Subcutaneous preadipocyte (primary cell): ENCODE measurements around a stretch of chr11.

- CAGE, long polyA plus RNA, result no peak
Measured at GRCh38 chr11:10450722-10451491, 4.2 kb upstream of the AMPD3 start.

DNA sequence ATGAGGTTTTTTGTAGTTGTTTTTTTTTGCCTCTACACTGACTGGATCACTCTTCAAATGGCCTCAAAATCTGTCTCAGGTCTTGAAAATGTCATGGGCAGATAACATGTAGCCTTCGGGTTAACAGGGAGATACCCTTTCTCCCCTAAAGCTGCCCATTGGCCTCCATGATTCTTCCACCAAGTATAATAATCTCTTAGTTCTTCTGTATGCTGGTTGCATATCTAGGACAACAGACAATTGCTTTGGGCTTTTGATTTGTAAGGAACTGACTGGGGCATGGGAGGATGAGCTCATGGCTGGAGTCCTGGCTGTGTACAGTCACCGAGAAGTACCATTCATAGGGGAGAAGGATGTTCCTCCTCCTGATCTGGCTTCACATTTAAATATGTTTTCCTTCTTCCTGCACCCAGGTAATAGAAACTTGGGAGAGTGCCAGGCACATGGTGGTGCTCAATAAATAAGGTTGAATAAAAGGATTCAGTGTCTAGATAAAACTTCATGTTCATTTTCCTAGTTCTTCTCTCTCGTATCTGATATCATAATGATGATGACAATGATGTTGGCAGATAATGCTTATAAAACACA lies 2.8 kb upstream of the AMPD3 start:
- CAGE, long polyA plus RNA, result no peak

DNA sequence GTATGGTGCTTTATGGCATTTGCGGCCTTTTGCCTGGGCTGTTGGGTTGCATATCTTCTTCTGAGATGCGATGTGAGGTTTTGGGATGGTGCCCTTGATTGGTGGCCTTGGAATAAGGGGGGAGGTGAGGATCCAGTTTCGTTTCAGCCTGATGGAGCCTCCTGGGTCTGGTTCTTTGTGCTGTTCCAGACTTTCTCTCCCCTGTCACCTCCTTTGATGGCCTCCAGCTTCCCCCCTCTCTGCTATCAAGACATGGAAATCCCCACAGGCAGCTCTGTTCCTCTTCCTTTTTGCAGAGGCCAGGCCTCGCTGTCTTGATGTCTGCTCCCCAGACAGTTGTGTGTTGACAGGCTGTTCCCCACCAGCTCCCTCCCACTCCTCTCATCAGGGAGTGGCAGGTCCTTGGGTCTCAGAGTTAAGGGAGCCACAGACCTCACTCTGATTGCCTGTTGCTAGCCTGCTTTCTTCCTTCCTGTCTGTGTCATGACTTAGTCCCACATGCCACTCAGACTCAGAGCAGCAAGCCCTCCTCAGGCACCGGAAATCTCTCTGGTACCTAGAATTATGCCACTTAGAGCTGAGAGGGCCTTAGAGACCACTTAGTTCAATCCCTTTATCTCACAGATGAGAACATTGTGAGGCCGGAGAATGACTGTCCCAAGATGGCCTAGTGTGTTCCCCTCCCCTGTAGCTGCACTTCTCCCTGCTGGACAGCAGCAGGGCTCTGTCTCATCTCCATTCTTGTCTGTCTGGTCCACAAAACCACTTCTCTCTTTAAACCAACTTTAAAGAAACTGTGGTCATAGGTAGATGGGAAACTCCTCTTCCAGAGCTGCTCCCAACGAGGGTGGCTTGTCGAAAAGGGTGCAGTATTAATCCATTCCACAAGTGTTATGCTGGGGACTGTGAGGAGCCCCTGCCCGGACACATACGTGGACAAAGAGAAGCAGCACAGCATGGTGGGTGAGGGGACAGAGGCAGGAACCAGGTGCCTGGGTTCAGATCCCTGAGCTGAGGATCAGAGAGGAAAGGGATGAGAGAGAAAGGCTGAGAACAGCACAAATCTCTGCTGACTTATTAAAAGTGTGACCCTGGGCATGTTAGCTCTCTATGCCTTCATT lies 4.1 kb downstream of the AMPD3 start:
- CAGE, long polyA plus RNA, result no peak

DNA sequence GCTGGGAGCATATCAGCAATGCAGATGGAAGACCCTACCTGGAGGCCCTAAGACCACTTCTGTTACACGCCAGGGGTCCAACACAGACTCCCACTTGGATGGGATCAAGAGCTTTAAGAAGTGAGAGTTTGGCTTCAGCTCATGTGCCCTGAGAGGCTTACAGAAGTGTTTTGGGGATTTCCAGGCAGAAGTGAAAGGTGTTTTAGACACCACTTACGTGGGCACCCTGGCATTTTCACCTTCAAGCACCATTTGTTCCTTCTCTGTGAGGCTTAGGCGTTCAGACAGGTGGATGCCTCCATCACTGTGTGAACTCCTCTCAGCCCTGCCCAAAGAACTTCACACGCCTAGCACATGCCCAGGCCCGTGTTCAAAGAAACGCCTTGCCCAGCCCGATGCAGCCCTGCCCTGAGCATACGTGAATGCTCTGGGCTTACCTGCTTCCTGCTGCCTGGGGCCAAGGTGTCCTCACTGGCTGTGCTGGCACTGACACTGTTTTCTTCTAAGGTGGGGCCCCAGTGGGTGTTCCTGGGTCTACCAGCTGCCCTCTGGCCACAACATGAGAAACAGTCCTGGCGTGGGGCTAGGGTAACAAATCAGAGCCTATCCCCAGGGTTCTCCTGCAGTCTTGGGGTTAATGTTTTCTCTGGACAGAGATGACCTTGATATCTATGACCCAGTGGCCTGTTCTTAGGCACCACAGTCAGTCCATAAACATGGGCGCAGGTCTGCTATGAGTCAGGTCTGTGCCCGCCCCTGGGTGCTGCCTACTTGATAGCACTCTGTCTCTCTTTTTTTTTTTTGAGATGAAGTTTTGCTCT lies 34.0 kb downstream of the AMPD3 start:
- CAGE, long polyA plus RNA, result no peak

DNA sequence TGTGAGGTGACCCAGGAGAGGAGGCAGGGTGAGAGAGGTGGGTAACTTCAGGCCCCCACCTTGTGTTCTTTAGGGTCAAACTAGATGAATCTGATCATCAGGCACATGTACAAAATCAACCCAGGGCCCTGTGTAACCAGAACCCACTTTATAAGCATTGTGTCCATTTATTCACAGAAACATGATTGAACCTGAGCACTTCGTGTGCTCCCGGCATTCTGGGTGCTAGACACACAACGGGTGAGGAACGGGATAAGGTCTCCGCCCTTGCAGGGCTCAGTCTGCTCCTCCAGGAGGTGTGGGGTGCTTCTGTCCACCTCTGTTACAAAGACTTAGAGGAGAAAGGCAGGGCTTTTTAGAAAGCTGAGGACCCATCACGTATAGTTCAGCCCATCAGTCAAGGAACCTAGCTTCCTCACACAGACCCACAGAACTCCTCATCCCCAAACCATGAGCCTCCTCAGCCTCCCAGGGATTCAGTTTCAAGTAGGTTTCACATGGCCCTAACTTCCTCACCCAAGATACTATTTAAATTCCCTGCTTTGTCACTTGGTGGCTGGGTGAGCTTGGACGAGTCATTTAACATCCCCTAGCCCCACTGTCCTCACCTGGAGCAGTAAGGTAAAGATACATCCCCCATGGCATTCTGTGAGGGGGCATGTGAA lies 2.4 kb downstream of the IRAG1 start:
- CAGE, long polyA plus RNA, result no peak

DNA sequence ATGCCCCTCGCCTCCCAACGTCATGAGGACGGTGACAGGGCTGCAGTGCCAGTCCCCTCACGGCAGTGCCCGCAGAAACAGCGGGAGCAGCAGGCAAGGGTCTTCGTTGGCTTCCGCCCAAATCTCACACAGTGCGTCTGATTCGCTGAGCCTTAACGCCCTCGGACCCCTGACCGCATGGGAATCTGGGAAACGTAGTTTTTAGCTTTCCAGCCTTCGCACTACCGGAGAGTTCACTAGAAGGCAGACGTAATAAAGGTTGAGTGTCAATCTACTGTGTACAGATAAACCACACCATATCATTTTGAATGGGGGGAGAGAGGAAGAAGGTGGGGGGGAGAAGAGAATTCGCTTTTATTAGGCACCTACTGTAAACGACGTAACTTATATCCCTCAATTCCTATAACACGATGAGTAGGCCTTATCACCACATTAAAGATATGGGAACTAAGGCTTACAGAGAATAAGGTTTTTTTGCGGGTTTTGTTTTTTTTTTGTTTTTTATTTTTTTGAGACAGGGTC lies 21.8 kb upstream of the CTR9 start:
- CAGE, long polyA plus RNA, result no peak

- CAGE, long polyA plus RNA, result no peak
Measured at GRCh38 chr11:10751480-10751891, 440 bp downstream of the CTR9 start.

- CAGE, long polyA plus RNA, result no peak
Measured at GRCh38 chr11:10772317-10772738, 21.3 kb downstream of the CTR9 start.

DNA sequence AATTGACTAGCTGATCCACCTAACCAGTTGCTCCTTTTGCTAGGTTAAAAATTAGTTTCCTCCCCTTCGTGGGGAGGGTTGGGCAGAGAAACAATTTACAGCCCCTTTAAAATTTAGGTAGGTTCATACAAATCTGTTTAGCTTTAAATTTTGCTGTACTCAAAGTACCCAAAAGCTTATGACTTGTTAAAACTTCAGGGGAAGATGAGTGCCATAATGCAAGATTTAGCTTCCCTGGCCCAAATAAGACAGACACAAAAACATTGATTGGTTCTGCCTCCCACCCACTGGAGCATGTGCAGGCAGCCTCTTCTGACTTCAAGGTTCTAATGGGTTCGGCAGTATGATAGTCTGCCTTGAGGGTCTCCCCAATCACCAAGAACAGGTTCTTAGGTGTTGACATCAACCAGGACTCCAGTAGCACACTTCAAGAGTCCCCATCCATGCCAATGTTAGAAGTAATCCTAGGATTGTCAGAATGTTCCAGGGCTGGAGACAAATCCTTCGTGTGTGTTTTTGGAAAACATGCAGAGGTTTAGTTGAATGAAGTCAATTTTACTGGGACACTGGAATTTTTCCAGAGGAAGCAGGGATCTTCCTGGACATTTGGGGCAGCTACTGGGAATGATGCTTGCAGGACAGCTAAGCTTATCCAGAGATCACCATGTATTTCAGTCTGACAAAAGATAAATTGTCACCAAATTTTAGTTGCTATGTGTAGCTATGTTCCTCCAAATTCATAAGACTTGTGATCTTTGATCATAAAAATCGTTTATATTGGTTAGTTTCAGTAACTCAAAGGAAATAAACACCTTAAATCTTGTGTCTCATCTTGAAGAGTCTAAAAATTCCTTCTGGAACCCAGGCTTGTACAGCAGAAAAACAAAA lies 12.4 kb downstream of the EIF4G2 start:
- CAGE, long polyA plus RNA, result no peak

DNA sequence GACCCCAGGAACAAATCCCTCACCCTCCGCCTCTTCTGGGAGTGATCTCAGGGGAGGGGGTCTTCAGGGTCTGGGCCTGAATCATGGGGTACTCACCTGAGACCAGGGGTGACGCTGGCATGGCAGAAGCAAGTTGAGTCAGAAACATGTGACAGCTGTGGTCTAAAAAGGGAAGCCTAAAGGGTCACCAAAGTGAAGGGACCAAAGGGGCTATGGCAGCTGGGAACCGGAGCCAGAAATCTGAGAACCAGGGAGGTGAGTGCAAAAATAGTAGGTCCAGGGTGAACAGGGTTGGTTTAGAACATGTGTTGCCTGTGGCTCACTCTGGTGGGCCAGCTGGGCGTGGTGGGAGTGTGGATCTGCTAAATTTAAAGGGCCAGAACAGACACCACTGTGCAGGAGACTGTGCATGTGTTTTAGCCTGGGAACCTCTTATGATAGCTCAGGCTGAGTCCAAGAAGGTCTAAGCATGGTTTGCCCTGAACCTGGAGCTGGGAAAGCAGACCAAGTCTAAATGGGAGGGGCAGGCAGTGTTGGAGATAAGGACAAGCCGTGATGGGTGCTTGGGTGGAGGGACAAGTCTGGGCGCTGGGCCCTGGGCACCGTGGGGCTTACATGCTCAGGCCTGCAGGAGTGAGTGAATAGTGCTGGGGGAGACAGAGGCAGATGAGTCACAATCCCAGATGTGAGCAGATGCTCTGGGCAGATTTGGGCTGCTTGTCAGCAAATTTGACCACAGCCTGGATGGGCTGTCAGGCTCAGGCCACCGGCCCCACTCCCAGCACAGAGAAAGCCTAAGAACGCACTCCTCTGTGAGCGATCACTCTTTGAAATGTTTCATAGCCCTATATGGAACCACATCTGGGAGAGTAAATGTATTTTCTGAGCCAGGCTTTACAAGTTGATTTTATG lies 41.4 kb upstream of the ZBED5 start:
- CAGE, long polyA plus RNA, result no peak

DNA sequence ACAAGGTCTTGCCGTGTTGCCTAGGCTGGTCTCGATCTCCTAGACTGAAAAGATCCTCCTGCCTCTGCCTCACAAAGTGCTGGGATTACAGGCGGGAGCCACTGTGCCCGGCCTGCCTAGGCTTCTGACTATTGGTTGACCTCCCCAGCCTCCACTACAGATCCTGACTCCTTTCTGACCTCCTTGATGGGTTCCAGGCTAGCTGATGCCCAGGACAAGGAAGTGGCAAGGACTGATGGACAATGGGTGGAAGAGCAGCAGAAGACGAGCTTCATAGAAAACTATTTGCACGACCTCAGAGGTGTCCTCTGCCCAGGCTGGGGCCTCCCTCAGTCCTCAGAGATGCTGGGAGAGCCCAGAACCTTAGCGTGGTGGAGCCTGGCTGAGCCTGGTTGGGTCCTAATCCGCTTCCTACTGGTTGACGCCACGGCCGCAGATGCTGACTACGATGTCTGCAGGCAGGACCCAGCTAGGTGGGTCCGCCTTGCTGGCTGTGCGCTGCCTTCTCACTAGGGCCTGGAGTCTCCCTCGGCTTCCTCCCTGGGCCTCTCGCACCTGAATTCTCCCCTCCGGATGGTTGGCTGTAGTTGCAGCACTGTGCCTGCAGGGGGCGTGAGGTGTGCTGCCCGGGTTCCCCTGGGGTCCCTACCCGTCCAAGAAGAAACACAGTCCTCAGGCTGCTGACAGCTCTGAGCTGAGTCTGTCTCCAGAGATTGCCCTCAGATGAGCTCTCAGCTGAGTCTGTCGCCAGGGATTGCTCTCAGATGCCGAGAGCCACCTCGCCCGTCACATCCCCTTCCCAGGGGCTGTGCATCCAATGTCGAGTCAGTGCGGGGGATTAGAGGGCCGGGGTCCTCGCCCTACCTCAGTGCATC lies 197.3 kb downstream of the CSNK2A3 start:
- CAGE, long polyA plus RNA, result no peak

GRCh38 chr11:11354787-11355809 lies 2.0 kb upstream of the CSNK2A3 start:
- CAGE, long polyA plus RNA, result no peak

DNA sequence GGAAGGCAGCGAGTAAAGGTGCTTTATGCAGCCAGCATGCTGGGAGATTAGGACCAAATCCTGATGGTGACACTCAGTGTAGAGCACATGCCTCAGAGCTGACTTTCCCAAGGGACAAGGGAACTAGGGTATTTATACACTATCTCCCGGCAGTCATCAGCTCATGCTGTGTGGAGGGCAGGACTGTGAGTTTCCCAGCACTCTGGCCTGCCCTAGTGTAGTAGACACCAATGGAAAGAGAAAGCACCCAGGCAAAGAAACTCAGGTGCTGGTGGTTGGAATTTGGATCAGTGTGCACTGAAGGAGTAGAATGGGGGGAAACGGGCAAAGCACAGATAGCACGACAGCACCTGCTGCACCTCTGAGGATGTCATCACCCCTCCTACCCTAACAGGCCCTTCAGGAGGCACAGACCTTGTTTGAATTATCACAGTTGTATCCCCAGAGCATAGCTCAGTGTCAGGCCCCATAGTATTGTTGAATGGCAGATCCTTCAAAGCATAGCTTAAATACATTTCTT lies 128.4 kb upstream of the CSNK2A3 start:
- CAGE, long polyA plus RNA, result no peak

DNA sequence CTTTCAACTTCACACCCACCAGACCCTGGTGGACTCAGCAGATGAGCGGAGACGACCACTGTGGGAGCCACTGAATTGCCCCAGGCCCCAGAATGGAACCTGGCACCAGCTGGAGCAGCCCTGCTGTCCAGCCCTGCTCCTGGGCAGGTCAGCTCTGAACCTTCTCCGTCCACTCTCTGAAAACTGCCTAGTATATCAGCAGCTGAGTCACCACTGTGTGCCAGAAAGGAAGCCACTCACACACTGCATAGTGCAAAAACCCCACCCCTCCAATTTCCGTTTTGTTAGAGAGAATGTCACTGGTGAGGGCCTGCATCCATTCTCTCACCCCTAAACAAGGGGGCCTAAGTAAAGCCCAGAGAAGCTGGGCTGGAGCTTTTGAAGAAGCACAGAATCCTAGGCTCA lies 44.6 kb downstream of the GALNT18 start:
- CAGE, long polyA plus RNA, result no peak

DNA sequence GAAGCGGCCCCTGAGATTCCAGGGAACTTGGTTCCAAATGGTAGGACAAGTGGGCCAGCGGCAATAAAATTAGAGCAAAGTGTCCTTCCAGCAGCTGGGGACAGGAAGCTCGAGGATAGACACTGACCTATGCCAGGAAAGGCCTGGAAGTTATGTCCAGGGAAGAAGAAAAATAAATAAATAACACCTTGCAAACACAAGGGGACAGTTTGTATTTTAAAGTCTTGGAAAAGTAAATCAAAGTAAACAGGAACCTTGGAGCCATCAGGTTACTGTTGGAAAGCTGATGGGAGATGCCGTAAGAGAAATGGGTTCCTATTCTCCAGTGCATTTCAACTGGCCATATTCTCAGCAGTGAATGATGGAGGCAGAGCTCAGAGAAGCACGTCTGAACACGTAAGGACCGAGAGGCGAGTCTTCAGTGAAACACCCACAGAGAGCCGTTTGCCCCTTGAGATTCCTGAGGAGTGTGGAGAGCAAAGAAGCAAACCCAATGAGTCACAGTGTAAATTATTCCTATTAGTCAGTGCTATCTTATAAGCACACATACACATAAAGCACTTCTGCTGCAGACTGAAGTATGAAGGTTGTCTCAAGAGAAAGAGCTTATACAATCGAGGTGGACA lies 37.6 kb downstream of the GALNT18 start:
- CAGE, long polyA plus RNA, result no peak

- CAGE, long polyA plus RNA, result no peak
Measured at GRCh38 chr11:11611379-11611726, 10.5 kb downstream of the GALNT18 start.

GRCh38 chr11:11619834-11620899 lies 1.6 kb downstream of the GALNT18 start:
- CAGE, long polyA plus RNA, result no peak

- CAGE, long polyA plus RNA, result no peak
Measured at GRCh38 chr11:11964361-11964974, 44.0 kb downstream of the DKK3 start.

- CAGE, long polyA plus RNA, result no peak
Measured at GRCh38 chr11:12087081-12087702, 23.2 kb upstream of the MICAL2 start.

DNA sequence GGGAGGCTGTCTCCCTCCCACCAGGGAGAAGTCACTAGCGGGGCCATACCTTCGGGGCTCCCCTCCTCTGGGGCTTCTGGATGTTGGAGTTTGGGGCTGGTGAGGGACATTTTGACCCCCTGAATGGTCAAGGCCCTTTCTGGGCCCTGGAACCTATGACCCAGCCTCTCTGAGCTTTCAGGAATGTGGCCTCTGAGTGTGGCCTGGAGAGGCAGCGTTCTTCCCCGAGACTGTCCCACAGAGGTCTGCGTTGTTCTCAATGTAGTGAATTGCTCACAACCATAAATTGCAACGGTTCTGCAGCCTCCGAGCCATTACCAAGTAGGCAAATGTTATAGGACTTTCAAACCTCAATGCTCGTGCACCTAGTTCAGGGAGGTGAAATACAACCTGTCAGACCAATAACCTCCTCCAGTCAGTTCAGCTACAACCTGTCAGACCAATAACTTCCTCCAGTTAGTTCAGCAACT lies 34.0 kb downstream of the MICAL2 start:
- CAGE, long polyA plus RNA, result no peak